Measurements from ENCODE around the genes CBY3, LTC4S, MRNIP and TBC1D9B.

GRCh38 chr5:179680929-179681203 lies at the start of gene CBY3:
CBY3 (minus strand) TSS chr5:179681034.
- CAGE, long polyA plus RNA: no peak
- RRBS: no CpG with 5 or more reads among the region's 3 CpGs

DNA sequence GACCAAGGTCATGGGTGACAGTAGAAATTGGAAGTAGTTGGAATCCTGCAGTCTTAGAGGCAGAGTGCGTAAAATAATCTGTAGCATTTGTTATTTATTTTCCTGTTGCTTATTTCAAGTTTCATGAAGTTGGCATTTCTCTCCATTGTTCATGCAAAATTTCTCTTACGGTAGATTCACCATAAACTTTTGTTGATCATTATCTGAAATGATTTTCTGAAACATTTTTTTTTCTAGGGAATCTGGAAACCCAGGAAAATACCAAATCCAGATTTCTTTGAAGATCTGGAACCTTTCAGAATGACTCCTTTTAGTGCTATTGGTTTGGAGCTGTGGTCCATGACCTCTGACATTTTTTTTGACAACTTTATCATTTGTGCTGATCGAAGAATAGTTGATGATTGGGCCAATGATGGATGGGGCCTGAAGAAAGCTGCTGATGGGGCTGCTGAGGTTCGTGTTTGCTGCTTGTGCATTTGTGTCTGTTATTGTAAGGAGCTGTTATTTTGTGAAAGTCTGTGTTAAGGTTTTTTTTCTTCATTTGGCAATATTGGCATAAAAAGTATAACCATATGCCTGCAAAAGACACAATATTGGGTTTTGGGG lies 10.0 kb upstream of the MAML1 start:
- CAGE, long polyA plus RNA: no peak
- RRBS: no CpG with 5 or more reads among the region's 4 CpGs

- CAGE, long polyA plus RNA: no peak
- RRBS: no CpG with 5 or more reads among the region's 6 CpGs
Measured at GRCh38 chr5:179729022-179729760, 3.4 kb upstream of the MAML1 start.

- CAGE, long polyA plus RNA: no peak
- RRBS: 1% methylated on average over 27 of the region's 98 CpGs
Measured at GRCh38 chr5:179732958-179734066, 690 bp downstream of the MAML1 start.

DNA sequence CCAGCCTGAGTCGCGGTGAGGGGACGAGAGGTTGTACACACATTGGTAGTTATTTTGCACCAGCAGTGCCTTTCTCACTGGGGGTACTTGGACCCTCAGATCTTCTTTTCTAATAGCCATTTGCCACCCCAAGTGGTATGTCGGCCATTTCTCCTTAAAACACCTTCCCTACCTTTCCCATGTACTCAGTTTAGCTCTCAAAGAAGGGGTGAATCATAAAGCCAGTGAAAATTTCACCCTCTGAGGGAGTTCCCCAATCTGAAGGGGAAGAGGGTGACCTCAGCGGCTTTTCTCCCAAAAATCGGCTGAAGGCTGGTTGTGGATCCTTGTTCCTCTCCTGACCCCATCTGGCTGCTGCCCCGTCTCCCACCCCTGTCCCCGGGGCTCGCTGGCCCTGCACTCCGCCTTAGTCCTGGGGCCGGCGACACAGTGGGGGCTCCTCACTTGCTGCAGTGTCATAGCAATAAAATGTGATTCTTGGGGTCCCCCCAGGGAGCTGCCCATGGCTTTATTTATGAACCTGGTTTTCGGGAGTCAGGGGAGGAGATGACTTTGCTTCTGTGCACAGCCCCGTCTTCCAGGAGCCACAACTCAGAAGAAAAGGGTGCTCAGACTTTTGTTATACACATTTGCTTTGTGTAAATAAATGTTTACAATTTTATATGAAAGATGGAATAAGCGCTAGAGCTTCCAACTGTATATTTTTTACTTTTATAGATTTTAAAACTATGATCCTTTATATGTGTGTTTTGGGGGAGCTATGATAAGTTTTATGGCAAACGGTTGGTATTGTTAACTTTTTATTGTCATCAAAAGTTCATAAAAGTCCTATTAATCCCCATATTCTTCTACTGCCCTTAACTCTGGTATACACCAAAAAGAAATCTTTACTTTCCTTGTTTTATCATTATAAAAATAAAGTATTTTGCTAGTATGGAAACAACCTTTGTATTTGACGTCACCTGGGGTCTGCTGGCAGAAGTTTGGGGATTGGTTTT lies 17.1 kb upstream of the LTC4S start:
- CAGE, long polyA plus RNA: no peak
- RRBS: 83% methylated on average over 4 of the region's 17 CpGs

- CAGE, long polyA plus RNA: no peak
- RRBS: no CpG with 5 or more reads among the region's 23 CpGs
Measured at GRCh38 chr5:179793336-179794576, at the start of gene LTC4S. LTC4S (plus strand) TSS chr5:179793986.

- CAGE, long polyA plus RNA: no peak
- RRBS: no CpG with 5 or more reads among the region's 4 CpGs
Measured at GRCh38 chr5:179844095-179844422, 14.6 kb downstream of the MRNIP start.

DNA sequence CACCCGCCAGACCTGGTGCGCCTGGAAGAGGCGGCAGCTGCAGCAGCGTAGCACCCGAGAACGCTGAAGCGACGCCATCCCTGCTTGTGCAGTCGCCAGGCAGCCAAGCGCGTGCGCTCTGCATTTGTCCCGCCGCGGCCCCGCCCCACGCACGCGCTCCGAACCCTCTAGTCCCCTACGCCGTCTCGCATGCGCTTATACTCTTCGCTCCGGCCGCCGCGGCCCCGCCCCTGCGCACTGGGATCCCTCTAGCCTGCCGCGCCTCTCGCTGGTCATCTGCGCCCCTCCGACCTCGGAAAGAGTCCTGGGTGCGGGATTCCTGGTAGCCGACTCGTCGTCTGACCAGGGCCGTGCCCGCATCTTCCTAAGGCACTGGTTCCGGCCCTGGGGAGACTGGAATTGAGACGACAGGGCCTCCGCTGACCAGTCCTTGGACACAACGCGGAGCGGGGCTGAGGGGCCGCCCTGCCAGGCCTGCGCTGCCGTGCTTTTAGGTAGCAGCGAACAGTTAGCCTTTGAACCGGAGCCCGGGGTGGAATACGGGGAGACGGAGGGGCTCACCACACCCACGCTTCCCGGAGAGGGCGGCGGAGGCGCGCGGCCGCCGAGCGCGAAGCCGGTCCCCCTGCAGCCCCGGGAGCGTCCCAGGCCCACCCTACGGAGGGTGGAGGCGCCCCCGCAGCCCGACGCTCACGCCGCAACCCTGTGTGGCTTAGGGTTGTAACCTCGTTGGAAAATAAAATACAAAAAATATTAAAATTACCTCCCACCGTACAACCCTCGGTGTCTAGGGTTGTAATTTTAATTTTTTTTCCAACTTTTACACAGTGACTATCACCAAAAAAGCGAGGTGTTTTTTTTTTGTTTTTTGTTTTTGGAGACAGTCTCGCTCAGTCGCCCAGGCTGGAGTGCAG lies at the start of gene MRNIP:
Gene MRNIP, minus strand, starts transcription at position 99 of the 914 bp plus-strand sequence.
- CAGE, long polyA plus RNA: no peak
- RRBS: 1% methylated on average over 15 of the region's 84 CpGs

DNA sequence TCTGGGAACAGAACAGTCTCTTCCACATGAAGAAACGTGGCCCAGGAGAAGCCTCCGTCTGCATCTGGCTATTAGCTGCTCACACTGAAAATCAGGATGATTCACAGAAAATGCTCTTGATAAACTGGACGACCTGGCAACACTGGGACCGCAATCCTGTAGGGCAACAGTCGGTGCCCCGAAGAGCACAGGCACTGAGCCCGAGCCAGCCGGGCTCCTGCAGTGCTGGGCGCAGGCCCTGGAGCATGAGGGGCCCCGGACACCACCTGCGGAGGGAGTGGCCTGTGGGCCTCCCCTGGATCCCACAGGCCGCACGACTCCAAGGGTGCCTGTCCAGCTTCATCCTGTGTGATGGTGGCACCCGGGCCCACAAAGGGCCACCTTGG lies 1.0 kb downstream of the TBC1D9B start:
- CAGE, long polyA plus RNA: no peak
- RRBS: 16% methylated on average over 5 of the region's 14 CpGs

DNA sequence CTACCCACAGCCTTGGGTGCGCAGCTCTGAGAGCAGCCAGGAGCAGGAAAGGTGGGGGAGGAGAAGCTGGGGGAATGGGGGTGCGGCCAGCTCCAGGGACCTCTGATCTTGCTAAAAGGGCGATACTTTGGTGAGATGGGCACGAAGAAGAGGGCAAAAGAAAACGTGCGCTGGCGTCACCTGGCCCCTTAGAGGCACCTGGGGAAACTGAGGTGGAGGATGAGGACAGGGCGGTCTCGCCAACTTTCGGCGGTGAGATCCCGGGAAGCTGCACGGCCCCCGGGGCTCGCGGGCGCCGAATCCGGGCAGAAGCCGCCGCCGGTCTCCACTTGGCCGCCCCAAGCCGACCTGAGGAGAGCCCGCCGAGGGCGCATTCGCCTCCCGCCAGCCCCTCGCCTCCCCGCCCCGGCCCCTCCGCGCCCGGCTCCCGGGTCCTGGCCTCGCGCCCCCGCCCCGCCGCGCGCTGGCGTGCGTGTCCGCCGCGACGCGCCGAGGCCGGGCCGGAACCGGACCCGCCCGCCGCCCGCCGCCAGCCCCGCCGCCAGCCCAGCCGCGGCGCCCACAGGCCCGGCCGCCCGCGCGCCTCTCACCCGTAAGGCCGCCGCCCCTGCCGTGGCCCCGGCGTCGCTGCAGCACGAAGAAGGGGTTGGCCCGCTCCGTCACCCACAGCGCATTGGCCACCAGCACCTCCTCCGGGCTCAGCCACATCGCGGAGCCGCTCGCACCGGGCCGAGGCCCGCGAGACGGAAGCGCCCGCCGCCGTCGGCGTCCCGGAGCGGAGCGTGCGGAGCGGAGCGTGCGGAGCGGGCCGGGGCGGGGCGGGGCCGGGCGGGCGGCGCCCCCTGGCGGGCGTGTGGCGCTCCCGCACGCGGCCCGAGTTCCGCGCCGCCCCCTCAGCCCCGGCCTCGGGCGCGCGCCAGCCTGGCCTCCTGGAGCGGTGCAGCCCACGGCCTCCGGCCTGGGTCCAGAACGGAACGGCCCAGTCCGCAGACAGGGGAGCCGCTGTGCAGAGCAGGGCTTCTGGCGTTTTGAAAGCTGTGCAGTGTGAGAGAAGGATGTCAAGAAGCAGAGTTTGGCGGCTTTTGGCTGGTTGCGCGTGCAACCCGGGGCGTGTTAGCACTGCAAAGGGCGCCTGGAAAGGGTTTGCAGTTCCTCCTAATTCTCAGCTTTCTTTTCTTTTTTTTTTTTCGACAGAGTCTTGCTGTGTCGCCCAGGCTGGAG lies at the start of gene TBC1D9B:
Gene TBC1D9B, minus strand, starts transcription at position 784 of the 1,221 bp plus-strand sequence.
- CAGE, long polyA plus RNA: no peak
- RRBS: 1% methylated on average over 93 of the region's 142 CpGs

DNA sequence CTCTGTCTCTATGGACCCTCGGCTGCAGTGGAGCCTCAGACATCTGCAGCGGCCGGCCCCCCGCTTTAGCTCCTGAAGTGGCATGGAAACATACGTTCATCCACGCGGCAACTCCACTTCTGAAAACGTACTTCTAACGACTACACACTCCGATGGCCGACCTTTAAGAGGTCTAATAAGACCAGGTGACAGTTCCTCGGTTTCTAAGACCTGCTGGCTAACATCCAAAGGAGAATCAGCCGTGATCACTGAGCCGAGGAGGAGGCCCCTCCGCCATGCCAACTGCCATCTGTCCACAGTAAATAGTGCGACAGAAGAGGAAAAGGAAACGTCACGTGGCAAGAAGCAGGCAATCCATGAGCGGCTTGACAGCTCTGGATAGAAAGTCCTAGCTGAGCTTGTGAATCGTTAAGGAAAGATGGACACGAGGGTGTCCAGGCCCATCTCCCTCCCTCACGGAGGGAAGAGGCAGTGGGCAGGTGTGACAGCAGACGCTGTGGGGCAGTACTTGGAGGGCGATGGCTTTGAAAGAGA lies 66.6 kb upstream of the TBC1D9B start:
- CAGE, long polyA plus RNA: no peak
- RRBS: no CpG with 5 or more reads among the region's 24 CpGs

DNA sequence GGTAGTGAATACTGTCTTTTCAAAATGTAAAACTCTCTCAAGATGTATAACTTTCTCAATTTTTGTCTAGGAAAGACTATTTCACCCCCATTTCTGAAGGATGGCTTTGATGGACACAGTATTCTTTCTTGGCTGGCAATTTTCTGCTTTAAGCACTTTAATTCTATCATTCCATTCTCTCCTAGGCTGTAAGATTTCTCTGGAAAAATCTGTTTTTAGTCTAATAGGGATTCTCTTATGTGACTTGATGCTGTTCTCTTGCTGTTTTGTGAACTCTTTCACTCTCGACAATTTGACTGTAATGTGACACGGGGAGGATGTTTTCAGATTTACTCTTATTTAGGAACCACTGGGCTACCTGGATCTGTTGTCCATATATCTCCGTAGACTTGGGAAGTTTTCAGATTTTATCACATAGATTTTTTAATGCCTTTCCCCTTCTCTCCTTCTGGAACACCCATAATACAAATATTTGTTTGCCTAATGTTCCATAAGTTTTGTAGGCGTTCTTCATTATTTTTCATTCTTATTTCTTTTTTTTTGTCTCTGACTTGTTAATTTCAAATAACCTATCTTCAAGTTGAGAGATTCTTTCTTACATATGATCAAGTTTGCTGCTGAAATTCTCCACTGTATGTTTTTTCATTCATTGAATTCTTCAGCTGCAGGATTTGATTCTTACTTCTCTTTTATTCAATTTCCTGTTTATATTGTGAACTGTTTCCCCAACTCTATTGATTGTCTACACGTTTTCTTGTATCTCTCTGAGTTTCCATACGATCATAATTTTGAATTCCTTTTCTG lies 71.3 kb downstream of the RNF130 start:
- CAGE, long polyA plus RNA: no peak
- RRBS: no CpG with 5 or more reads among the region's 6 CpGs

- CAGE, long polyA plus RNA: no peak
- RRBS: no CpG with 5 or more reads among the region's 9 CpGs
Measured at GRCh38 chr5:180324942-180325388, 28.2 kb downstream of the GFPT2 start.

- CAGE, long polyA plus RNA: no peak
- RRBS: 59% methylated on average over 6 of the region's 18 CpGs
Measured at GRCh38 chr5:180466940-180467795, 27.0 kb upstream of the CNOT6 start.

DNA sequence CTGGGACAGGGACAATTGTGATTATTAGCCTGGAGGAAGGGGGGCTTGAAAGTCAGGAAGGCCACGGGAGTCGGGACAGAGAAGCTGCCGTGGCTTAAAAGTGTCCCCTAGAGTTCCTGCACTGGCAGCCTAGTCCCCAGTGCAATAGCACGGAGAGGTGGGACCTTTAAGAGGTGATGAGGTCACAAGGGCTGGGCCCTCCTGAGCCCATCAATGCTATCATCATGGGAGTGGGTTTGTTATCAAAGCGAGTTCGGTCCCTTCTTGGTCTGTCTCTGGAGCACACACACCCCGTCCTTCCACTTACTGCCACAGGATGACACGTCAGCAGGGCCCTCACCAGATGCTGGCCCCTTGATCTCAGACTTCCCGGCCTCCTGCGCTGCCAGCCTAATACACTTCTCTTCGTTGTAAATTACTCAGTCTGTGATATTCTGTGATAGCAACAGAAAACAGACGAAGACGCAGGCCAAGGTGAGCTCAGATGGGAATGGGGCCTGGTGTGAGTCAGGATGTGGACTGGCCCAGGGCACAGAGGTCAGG lies 26.3 kb upstream of the CNOT6 start:
- CAGE, long polyA plus RNA: no peak
- RRBS: no CpG with 5 or more reads among the region's 13 CpGs

- CAGE, long polyA plus RNA: no peak
- RRBS: 3% methylated on average over 8 of the region's 19 CpGs
Measured at GRCh38 chr5:180494042-180494286, 215 bp upstream of the CNOT6 start.

GRCh38 chr5:180575487-180576267 lies 15.6 kb downstream of the SCGB3A1 start:
- CAGE, long polyA plus RNA: no peak
- RRBS: no CpG with 5 or more reads among the region's 2 CpGs

- CAGE, long polyA plus RNA: no peak
- RRBS: 3% methylated on average over 39 of the region's 80 CpGs
Measured at GRCh38 chr5:180648697-180649318, 592 bp downstream of the FLT4 start.

GRCh38 chr5:180807644-180808088 lies 5.1 kb upstream of the MGAT1 start:
- CAGE, long polyA plus RNA: no peak
- RRBS: no CpG with 5 or more reads among the region's 4 CpGs

- CAGE, long polyA plus RNA: no peak
- RRBS: no CpG with 5 or more reads among the region's 4 CpGs
Measured at GRCh38 chr5:180820683-180821427, 18.2 kb upstream of the MGAT1 start.